Neuron (in vitro differentiated cells): ENCODE measurements around a stretch of chr15.

DNA sequence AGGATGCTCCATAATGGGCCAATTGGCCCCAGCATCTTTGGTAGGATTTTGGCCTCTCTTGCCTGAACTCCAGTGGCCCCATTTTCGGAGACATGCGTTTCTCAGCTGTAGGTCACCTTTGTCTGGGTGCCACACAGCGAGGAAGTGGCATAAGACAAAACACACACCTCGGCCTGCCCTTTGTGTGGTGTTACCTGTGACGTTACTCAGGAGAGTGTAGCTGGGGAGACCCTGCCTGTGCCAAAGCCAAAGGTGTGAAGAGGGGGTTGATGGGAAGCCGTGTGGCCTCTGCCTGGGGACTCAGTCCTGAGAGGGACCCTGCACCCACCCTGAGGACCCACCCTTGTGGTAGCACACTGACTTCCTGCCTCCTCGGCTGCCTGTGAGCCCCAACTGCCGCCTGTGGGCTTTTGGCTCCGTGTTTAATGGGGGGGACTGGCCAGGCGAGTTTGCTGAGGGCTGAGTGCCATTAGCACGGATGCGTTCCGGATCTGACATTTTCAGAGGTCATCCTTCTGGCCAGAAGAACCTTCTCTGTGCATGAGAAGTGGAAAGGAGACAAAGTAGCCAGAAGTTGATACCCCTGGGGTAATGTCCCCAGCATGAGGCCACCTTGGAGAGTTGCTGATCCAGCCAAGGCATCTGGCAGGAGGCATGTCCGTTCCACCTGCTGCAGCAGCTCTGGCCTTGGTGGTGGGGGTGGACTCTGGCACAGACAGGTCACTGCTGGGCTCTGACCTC lies 51.9 kb upstream of the FURIN start:
- PRO-cap, result no peak

- PRO-cap, result no peak
These were observed 32.0 kb upstream of the FURIN start for GRCh38 chr15:90836233-90836903.

DNA sequence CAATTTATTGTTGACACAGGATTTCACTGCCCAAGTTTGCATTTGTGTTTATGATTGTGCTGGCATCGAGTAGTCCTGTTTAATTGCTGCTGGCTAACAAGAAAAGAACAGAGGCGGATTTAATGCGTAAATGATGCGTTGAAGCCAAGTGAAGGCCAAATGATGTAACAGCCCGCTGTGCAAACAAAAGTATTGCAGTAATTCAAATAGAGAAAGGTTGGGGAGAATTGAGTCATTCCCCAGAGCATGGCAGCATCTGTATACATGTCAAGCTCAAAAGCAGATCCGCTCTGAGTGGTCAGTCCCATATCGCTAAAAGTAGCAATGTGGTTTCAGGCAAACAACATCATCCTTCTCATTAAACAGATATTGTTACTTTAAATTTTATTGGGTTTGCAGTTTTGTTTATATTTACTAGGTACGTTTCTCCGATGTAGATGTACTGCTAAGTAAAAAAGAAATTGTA lies 7.1 kb upstream of the FURIN start:
- PRO-cap, result no peak

- PRO-cap, result no peak
These were observed 7.1 kb downstream of the FURIN start for GRCh38 chr15:90875141-90876176.

DNA sequence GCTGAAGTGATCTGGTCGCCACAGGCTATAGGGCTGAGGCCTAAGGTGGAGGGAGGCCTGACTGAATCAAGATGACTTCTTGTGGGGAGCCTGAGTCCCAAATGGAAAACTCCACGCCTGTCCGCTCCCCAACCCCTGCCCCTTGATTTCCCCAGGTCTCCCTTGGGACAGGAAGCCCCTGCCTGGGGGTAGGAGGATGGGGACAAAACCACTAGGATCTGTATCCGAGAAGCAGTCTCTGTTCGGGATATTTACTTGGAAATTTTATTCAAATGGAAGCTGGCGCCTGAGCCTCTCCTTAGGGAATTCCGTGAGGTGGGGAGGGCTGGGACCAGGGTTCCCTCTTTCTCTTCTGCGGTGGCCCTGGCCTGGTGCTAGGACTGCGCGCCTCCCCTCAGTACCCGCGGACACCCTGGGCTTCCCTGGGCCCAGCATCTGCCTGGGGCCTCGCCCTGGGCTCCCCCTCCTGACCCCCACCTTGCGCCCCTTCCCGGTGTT lies 526 bp upstream of the FES start:
- PRO-cap, result no peak

DNA sequence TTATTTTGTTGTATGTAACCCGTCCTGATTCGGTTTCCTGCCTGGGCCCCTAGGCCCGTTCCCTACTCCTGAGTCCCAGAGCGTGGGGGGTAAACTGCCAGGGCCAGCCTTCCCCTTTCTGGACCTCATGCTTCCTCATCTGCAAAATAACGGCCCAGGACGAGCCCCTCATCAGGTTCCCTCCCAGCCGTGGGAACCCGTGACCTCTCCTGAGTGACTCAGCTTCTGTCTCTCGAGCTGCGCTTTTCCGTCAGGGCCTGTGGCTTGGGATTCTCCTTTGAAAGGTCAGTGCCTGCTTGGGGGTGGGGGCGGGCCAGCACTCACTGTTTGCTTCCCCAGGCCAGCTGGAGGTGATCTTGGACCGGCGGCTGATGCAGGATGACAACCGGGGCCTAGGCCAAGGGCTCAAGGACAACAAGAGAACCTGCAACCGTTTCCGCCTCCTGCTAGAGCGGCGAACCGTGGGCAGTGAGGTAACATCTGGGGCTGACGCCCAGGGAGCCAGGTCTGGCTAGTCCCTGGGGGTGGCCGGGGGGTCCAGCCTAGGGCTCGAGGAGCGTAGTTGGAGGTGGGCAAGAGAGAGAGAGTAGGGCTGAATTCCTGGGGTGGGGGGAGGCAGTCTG lies 12.8 kb downstream of the MAN2A2 start:
- PRO-cap, result no peak

GRCh38 chr15:90918580-90919208 lies 13.7 kb downstream of the HDDC3 start:
- PRO-cap, result no peak

- PRO-cap, result no peak
These were observed 307.2 kb downstream of the SV2B start for GRCh38 chr15:91407385-91407595.

DNA sequence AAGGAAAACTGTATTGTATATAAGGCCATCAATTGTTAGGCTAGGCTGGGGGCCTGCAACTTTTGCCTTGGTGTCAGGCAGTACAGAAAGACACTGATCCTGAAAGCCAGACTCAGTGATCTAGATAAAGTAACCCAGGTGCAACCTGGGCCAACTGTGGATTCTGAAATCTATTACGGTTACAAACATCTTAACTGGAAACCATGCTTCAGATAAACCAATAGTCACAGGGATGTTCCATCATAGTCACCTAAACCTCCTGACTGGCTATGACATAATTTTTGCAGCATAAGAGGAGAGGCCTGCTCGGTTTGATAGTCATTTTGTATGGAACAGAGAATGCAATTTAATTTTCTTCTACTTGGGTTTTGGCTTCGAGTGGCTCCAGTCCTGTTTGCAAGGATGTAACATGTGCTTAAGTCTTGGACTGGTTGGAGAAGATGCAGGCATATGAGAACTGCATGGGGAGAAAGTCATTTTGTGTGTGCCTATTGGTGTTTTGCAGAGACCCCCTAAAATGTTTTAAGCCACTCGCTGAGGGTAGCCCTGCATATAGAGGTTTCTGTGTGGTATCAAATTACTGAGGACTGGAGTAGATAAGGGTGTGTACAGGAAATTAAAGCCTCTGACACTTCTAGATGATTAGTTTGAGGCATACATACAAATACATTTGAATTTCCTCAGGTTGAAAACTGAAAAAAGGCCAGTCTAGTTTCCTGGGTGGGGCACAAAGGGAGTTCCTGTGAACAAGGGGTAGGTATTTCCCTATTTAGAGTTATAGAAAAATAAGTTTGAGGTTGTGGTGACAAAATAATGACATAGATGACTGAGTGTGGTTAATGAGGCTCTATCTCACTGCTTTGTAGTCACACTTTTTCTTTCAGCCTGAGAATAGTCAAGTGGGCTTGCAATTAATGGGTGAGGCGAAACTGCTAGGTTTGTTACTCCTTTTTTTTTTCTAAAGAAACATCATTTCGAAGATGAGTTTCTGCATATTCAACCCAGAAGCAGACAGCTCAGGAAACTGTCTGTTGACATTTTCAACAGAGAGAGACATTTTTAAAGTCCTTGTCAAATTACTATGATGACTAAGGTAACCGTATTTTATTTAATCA lies 4.0 kb downstream of the SLCO3A1 start:
- PRO-cap, result no peak

- PRO-cap, result no peak
These were observed 87.2 kb downstream of the SLCO3A1 start for GRCh38 chr15:91940258-91941633.

- PRO-cap, result no peak
These were observed 175.6 kb downstream of the SLCO3A1 start for GRCh38 chr15:92029088-92029582.

DNA sequence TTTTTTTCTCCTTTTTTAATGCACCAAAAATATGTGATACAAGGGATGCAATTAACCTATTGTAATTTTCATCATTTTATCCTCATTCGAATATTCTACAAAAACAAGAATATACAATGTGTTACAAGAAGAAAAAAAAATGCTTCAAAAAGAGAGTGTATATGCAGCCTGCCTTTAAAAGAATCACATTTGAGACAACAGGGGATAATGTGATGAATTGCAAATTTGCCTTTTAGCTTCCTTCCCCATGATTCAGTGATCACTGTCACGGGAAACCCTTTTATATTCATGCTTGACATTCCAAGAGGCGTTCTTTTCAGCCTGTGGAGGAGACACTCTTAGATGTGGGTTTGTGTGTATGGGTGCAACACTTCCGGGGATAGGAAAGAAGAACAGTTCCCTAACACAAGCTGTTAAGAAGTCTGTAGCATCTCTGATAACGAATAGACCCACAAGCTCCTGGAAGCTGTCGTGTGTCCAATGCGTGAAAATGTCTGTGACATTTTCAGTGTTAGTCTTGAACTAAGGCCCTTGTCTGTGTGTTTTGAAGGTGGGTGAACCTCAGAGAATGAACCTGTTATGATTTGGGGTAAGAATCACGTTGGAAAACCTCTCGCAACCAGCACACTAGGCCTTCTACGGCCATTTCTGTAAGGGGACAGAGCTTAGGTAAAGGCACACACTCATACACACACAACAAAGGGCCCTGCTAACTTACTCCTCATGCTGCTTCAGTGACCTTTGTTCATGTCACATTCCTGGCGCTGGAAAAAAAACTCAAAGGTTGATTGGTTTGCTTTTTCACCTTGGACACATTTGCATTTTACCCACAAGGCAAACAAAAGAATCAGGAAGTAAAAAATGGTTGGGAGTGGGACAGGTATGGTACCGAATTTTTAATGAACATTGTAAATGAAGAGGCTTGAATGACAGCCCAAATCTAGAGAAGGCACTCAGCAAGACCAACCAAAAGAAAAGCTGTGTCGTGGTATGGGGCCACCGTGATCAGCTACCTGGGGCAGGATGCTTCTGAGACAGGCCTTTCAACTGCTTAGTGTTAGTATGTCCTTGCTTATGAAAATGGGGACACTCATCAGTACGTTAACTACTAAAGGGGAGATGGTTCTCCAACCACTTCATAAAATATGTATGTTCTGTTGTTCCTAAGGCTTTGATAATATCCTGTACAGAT lies 229.1 kb upstream of the ST8SIA2 start:
- PRO-cap, result no peak

- PRO-cap, result no peak
These were observed 75.1 kb downstream of the FAM174B start for GRCh38 chr15:92580428-92580962.

DNA sequence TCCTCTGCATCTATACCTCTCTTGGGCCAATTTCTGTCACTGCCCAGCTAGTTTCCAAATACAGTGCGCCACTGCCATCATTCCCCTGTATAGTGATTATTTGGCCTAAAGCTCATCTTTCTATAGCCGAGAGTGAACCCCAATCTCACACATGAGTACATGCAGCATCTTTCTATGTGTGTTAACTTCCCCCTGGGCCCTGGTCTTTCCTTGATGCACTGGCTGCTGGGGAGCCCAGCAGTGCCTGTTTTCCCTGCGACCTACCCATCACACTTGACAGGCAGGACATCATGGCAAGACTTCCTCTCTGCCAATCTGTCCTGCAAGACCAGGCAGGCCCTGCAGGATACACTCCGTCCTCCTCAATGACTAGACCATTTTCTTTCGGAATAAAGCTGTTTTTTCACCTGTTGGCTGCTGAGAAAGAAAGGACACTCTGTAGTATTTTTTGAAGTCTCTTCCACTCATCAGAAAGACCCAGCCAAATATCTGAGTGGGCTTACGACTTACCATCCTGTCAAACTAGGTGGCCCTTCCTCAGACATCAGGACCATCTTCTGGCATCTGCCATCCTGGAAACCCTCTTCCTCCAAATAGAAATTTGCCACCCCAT lies 47.5 kb downstream of the FAM174B start:
- PRO-cap, result no peak

GRCh38 chr15:92614318-92614789 lies 41.2 kb downstream of the FAM174B start:
- PRO-cap, result no peak

DNA sequence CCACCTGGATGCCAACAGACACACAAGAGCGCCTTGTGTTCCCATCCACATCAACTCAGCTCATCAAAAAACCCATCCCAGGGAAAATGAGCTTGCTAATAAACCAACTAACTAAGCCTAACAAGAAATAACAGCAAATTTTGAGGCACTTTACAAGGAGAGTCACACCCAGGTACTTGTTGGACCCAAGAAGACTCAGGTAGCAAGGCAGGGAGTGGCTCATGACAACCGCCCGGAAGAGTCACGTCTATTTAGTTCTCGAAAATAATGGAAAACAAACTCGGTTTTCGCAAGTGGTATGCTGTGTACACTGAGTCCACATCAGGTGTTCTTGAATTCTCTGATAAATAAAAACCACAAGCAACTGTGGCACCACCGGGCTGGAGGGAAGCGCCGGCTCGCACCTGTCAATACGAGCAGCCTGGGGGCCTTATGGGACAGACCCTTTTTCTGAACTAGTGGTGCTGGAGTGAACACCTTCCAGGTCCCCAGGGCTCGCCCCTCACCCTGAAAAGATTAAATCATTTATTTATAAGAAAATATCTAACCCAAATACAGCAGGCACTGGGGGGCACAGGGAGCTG lies 40.4 kb downstream of the FAM174B start:
- PRO-cap, result no peak

GRCh38 chr15:92638584-92639643 lies 16.7 kb downstream of the FAM174B start:
- PRO-cap, result no peak

- PRO-cap, result no peak
These were observed 11.4 kb downstream of the FAM174B start for GRCh38 chr15:92643814-92644926.

DNA sequence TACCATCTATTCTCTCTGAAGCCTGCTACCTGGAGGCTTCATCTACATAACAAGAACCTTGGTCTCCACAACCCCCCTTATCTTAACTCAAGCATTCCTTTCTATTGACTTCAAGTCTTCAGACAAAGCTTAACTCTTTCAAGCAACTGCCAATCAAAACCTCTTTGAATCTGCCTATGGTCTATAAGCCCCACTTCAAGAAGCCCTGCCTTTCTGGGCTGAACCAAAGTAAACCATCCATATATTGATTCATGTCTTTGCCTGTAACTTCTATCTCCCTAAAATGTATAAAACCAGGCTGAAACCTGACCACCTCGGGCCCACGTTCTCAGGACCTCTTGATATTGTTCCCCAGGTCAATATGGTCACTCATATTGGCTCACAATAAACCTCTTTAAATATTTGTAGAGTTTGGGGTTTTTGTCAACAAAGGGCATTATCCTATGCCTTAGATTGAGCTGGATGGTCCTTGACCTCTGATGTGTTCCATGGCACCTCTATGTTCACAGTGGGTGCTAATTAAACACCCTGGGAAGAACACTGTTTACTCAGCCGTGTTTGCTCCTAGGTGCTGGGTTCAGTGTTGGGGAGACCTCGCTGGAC lies 7.6 kb downstream of the FAM174B start:
- PRO-cap, result no peak

DNA sequence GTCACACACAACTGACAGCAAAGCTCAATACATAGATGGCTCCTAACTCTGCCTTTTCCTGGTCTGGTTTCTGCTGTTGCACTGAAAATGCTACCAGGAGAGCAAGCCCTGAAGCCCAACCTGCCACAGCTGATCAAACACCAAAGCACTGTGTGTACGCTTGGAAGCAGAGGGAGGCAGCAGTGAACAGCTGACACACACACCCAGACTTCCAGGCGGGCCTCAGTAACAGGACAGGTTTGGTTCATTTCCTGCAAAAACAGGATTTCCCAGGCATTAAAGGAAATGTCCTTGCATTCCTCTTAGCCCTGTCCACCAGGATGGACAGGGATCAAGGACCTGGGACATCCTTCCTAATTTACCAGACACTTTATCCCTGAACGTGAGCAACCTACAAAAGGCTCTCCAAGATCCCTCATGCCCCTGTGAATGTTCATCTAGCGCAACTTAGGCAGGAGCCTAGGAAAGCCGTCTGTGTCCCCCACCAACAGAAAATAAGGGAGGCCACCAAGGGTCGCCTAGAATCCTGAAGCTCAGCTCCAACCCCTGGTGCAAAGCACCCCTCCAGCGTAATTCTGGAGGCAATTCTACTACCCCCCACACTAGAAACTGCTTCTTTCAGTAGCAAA lies 1.3 kb downstream of the FAM174B start:
- PRO-cap, result unidirectional peak, plus-strand start at position 206 of the sequence